ENCODE results near the gene KIF5B.

- PRO-cap, 2 experiments, result no peak in any of the 2 experiments
These were observed 22.3 kb downstream of the ZEB1 start for GRCh38 chr10:31341103-31341949.

GRCh38 chr10:31376333-31376687 is 57.3 kb downstream of the ZEB1 start:
- PRO-cap, 2 experiments, result no peak in any of the 2 experiments

DNA sequence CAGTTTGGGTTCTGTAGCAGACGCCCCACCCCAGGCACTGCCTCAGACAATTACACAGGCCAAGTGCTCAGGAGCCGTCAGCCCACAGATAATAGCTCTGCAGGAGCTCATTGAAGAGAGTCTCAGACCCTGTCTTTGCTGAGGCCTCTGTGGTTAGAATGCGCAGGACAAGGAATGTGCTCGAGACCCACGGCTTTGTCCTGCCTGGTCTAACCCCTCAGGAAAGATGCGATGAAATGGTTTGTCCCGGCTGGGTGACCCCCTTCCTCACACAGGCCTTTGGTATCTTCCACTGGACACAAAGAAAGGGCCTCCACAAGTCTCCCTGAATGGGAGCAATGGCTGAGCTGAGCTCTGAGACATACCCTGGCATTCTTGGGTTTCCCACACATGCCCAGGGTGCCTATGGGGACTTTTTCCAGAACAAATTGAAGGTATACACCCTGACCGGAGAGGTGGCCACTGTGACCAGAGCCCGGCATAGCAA is 251.2 kb downstream of the ARHGAP12 start:
- PRO-cap, 2 experiments, result no peak in any of the 2 experiments

DNA sequence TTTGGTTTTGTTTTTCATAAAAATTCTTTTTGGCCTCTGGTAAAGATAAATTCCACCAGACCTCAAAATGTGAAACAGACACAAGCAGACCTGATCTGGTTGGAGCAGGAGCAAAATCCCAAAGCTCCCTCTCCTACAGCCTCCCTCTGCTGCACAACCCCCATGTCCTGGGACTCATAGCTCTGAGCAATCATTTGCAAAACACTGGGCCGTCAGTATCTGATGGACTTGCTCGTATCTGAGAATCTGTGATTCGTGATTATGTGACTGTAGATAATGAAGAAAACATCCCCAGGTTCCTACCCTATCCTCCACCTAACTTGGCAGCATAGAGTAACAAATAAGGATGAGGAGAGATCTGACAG is 230.1 kb downstream of the ARHGAP12 start:
- PRO-cap, 2 experiments, result no peak in any of the 2 experiments

DNA sequence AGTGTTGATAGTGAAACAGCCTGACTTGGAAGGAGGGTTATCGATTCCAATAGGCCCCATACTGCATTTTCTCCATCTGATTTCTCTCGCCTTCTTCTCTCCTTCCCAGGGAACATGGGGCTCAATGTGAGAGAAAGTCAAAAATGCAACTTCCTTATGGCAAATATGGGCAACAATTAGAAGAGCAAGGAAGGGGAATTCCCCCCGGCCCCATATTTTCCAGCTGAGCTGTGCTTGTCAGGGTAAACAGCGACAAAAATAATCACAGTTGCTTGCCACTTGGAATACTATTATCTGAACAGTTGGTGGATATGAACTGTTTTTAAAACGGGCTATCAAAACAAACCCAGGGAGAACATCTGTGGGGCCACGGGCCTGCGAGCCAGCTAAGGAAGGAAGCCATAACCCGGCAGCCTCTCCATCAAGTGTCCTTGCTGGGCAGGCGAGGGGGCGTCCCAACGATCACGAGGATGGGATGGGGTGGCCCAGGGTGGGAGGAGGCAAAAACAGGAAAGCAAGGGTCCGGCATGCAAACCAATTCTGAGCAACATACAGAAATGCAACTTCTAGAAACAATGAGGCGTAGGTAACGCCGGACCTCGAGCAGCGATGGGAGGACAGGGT is 228.5 kb downstream of the ARHGAP12 start:
- PRO-cap, 2 experiments, result no peak in any of the 2 experiments

- PRO-cap, 2 experiments, result no peak in any of the 2 experiments
These were observed 183.1 kb downstream of the ARHGAP12 start for GRCh38 chr10:31745422-31745972.

- PRO-cap, 2 experiments, result no peak in any of the 2 experiments
These were observed 51.7 kb downstream of the ARHGAP12 start for GRCh38 chr10:31876837-31877496.

GRCh38 chr10:31947651-31948042 is 19.0 kb upstream of the ARHGAP12 start:
- PRO-cap, 2 experiments, result no peak in any of the 2 experiments

- PRO-cap, 2 experiments, result peak in 2 of 2 experiments; most common plus-strand start chr10:32056482 (in 1); most common minus-strand start chr10:32056406 (in 2)
These were observed at the start of gene KIF5B for GRCh38 chr10:32056297-32056669. TSS of gene KIF5B (minus strand) at chr10:32056425.

- PRO-cap, 2 experiments, result no peak in any of the 2 experiments
These were observed 81.1 kb downstream of the EPC1 start for GRCh38 chr10:32265847-32266194.

GRCh38 chr10:32266975-32267954 is 79.7 kb downstream of the EPC1 start:
- PRO-cap, 2 experiments, result no peak in any of the 2 experiments

DNA sequence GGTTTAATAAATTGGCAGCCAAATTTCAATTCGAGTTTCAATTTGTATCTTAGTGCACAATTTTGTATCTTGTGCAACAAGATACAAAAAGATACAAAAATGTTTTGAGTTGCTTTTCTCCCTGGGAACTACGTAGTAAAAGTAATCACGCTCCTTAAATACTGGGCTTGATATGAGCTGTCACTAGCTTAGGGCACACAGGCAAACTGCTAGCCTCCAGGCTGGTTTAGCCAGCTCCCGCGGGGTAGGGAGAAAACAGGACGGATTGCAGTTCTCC is 1.3 kb upstream of the EPC1 start:
- PRO-cap, 2 experiments, result no peak in any of the 2 experiments

DNA sequence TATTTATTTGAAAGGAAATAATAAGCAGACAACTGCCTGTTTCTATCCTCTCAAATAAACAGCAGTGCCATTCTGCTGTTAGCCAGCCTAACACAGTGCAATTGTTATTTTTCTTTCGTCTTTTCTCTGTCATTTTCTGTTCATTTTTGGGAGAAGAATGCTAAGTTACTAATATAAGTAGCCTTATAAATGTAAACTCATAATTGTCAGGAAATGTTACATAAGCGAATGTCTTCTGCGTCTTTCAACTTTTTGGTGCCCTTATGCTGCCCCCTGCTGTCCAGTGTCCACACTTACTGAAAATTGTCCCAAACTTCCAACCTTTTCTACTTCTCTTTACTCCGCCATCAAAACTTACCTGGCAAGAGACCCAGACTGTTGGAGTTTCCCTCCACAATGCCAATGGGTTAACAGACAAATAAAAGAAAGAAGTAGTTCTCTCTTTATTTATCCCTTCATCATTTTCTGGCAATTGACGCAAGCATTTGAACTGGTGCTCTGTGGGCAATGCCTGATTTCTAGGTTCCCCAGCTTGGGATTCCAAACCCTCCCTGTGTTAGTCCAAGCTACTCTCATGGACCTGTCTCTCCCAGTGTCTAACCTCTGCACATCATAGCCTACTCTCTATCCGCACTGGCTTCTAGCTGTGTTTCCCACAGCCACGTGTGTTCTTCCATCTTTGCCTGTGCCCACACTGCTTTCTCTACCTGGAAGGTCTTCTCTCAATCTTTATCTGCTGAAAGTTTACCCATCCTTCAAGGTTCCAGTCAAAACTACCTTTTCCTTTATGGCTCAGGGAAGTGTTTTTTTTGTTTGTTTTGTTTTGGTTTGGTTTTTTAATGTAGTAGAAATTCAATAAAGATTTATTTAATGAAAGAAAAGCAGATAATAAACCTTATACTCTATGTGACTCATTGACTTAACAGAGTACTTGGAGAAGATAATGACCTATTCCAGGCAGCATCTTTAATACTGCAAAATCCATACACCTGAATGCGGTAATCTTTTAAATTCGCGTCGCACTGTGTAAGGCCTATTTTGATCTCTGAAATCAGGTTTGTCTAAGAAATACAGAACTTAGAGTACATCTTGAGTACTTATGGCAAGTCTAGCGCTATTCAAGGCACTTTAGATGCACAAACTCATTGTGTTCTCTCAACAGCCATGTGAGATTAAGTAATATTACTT is 21.2 kb upstream of the EPC1 start:
- PRO-cap, 2 experiments, result no peak in any of the 2 experiments

GRCh38 chr10:32559708-32560478 is 114.0 kb downstream of the CCDC7 start:
- PRO-cap, 2 experiments, result no peak in any of the 2 experiments

GRCh38 chr10:32959039-32959646 is 1.1 kb upstream of the ITGB1 start:
- PRO-cap, 2 experiments, result no peak in any of the 2 experiments

- PRO-cap, 2 experiments, result no peak in any of the 2 experiments
These were observed 158.3 kb upstream of the ITGB1 start for GRCh38 chr10:33116271-33116721.

GRCh38 chr10:33211181-33211466 is 123.3 kb downstream of the NRP1 start:
- PRO-cap, 2 experiments, result no peak in any of the 2 experiments

- PRO-cap, 2 experiments, result no peak in any of the 2 experiments
These were observed 101.0 kb downstream of the NRP1 start for GRCh38 chr10:33233552-33233798.

DNA sequence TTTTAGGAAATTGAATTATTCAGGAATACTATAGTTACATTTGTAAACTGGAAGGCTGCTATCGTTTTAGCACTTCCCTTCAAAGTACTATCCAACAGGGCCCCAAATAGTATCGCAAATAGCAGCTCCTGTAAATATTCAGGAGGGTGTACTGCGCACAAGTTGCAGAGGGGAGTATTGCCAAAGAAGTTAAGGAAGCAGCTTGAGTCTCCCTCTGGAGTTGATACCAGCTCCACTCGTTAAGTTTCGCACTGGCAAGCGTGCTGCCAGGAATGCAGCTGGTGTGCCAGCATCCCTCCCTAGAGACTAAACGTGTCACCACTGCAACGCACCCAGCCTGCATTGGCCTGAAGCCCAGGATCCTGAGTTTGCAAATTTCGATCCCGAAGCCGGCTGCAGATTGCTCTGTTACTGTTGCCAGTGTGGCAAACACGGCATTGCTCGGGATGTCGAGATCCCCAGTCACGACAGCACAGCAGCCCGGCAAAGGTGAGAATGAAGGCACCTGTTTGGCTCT is 61.2 kb downstream of the NRP1 start:
- PRO-cap, 2 experiments, result no peak in any of the 2 experiments

DNA sequence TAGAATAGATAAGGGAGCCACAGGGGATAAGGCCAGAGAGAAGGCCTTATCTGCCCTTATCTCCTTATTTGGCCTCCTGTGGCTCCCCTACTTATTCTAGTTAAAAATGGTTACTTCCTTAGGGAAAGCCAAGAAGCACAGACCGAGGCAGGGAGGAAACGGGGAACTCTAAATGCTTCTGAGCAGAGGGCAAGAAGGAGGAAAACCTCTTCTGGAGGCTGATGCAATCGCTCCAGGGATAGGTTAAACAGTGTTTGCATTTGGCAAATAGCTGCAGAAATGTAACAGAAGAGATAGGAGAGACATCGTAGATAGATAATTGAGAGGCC is 18.6 kb downstream of the NRP1 start:
- PRO-cap, 2 experiments, result no peak in any of the 2 experiments

All from Colon Carcinoma Metastatic in the Lung (tissue), 2 donors.